HepG2 (cell line): ENCODE measurements around the gene CANT1.

DNA sequence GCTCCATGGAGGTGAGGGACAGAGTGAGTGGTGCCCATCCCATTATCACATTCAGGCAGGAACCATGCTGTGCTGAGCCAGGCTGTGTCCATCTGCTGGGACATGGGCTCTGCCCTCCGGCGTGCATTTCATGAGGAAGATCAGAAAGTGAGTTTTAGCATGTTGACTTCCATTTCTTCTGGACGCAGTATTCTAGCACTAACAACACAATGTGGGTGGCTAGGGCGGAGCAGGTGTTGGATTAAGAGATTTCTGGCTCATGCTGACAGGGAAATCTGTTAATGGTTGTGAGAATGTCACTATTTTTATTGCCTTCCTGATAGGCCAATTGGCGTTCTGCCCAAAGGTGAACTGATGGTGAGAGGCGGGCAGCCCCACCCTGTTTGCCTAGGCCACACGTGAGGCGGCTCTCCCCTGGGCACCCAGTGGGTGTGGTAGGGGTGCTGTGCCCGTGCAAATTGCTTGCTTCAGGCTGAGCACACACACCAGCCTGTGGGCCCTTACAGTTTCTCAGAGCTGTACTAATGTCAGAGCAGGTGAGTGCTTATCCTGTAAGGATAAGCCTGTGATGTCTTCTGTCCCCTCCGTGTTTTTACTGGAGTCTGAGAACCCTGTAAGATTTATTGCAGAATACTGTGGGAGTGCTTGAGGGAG lies 30.8 kb downstream of the PGS1 start:
- RRBS, 2 experiments = no CpG with 5 or more reads among the region's 10 CpGs
CAGE:
- cytosol, long polyA minus RNA = no peak
- cytosol, long polyA plus RNA = no peak
- long polyA plus RNA = no peak
- nucleus, long polyA minus RNA = no peak
- nucleus, long polyA plus RNA = no peak

DNA sequence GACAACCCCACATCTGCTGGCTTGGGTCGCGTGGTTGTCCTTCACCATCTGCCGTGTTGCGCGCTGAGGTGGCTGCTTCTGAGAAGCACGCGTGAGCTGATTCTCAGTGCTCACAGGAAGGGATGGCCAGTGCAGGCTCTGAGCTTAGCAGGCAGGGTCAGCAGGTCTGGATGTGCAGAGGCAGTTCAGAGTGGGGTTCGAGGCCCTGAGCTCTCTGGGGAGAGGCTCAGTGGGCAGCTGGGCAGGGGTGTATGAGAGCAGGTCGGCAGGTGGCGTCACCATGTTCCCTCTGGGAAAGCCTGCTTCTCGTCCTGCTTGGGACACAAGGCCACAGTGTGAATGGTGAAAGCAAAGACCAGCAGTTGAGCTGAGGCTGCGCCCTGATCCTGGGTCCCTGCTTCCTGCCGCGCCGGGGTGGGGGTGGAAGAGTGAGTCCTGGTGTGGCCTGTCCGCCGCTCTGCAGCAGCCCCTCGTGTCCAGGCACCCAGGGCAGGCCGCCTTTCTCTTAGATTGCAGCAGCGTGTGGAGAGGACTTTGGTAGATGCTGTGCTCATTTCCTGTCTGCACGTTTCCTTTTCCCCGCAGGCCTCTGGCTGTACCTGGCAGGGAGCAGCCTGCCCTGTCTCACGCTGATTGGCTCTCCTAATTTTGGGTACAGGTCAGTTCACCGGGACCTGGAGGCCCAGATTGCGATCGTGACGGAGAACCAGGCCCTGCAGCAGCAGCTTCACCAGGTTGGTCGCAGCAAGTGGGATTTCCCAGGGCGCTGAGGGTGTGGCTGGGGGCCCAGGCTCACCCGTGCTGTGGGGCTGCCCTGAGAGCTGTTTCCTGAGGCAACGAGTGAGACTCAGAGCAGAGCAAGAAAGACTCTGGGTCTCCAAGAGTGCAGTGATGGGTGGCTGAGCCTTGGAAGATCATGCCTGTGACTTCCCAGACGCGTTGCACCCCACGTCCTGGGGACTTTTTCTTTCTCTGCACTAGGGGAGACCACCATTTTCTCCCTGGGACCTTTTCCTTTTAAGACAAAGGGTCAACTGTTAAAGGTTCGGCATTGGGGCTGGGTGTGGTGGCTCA lies 36.2 kb downstream of the PGS1 start:
- RRBS, 2 experiments = no CpG with 5 or more reads among the region's 35 CpGs
CAGE:
- cytosol, long polyA minus RNA = no peak
- cytosol, long polyA plus RNA = no peak
- long polyA plus RNA = no peak
- nucleus, long polyA minus RNA = no peak
- nucleus, long polyA plus RNA = no peak

GRCh38 chr17:78563590-78563882 lies 13.7 kb downstream of the DNAH17 start:
- RRBS, 2 experiments = no CpG with 5 or more reads among the region's 7 CpGs
CAGE:
- cytosol, long polyA minus RNA = no peak
- cytosol, long polyA plus RNA = no peak
- long polyA plus RNA = no peak
- nucleus, long polyA minus RNA = no peak
- nucleus, long polyA plus RNA = no peak

GRCh38 chr17:78714458-78715037 lies 67.5 kb downstream of the CYTH1 start:
- RRBS, 2 experiments = no CpG with 5 or more reads among the region's 7 CpGs
CAGE:
- cytosol, long polyA minus RNA = no peak
- cytosol, long polyA plus RNA = no peak
- long polyA plus RNA = no peak
- nucleus, long polyA minus RNA = no peak
- nucleus, long polyA plus RNA = no peak

GRCh38 chr17:78724284-78724959 lies 57.7 kb downstream of the CYTH1 start:
- RRBS, 2 experiments = no CpG with 5 or more reads among the region's 7 CpGs
CAGE:
- cytosol, long polyA minus RNA = no peak
- cytosol, long polyA plus RNA = no peak
- long polyA plus RNA = no peak
- nucleus, long polyA minus RNA = no peak
- nucleus, long polyA plus RNA = no peak

DNA sequence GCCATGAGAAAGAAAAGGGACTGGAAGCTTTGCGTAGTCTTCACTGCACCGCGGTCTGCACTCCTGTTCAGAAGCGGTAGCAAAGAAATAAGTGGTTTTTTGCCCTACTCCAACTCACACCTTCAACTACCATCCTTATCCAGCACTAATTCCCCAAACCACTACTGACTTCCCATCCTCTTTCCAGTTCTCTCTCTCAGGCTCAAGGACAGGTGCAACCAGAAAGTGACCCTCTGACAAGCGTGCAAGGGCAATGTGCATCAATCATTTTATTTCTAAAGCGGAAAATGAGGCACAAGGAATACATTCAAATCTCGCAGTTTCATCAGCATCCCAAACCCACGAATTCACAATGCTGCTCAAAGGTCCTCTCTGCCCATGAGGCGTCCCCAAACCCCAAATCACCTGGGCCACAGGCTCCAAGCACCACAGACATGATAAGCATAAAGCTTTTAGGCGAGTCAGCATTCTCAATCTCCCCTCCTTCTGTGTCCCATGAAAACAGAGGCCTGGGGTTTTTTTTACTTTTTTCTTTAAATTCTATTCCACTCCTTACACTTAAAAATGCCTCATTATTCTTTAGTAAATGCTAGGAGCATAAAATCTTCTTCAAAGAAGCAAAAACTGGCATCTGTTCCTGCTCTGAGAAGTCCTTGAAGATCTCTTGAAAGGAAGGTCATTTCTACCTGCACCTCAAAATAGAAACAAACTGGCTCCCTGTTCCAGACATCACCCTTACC lies 55.1 kb downstream of the CYTH1 start:
- RRBS, 2 experiments = no CpG with 5 or more reads among the region's 10 CpGs
CAGE:
- cytosol, long polyA minus RNA = no peak
- cytosol, long polyA plus RNA = no peak
- long polyA plus RNA = no peak
- nucleus, long polyA minus RNA = no peak
- nucleus, long polyA plus RNA = no peak

DNA sequence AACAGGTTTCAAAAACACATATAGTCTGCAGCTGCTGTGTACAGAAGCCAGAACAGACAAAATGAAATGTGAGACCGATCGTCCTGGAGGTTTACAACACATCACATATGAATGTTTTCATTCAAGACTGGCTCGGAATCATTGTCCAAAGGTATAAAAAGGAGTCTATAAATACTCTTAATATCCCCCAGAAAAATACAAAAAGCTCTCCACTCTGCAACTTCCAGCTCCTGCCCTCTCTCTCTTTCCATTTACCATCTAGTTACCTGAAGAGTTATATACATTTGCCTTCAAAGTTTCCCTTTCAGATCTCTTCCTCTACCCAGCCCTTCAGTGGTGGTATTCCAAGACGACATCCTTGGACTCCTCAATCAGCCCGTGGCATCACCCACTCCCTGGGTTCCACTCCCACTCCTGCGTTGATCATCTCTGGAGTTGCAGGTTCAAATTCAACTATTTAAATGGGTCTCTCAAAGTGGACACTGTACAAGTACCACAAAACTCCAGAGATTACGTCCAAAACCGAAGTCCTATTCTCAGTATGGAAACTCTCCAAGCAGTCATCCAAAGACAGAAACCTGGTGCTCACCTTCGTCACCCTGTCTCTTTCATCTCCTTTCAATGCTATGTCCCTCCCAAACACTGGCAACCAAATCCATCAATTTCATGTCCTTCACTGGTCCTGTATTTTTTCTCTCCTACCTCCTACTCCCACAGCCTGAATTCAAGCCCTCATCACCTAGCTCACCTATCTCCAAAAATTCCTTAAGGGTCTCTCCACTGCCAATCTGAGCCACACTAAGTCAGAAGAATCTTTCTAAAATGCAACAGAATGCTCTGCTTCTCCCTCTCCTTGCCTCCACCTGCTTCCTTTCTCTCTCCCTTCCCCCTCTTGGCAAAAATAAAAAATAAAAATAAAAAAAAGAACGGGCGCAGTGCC lies 13.9 kb downstream of the CYTH1 start:
- RRBS, 2 experiments = no CpG with 5 or more reads among the region's 11 CpGs
CAGE:
- cytosol, long polyA minus RNA = no peak
- cytosol, long polyA plus RNA = no peak
- long polyA plus RNA = no peak
- nucleus, long polyA minus RNA = no peak
- nucleus, long polyA plus RNA = no peak

DNA sequence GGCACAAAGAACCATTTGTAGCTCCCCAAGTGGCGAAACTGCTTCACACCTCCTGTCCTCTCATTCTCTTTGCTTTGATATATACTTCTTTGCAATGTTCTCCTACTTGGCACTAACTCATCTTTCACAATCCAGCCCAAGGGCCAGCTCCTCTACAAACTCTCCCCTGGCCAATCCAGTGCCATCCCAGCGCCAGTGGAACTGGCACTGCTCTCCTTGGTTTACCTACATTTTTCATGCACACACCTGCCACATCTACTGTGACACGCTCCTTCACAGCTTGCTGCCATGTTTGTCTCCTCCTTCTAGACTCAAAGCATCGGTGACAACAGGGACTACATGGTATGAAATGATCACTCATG lies 12.8 kb downstream of the CYTH1 start:
- RRBS, 2 experiments = no CpG with 5 or more reads among the region's 4 CpGs
CAGE:
- cytosol, long polyA minus RNA = no peak
- cytosol, long polyA plus RNA = no peak
- long polyA plus RNA = no peak
- nucleus, long polyA minus RNA = no peak
- nucleus, long polyA plus RNA = no peak

DNA sequence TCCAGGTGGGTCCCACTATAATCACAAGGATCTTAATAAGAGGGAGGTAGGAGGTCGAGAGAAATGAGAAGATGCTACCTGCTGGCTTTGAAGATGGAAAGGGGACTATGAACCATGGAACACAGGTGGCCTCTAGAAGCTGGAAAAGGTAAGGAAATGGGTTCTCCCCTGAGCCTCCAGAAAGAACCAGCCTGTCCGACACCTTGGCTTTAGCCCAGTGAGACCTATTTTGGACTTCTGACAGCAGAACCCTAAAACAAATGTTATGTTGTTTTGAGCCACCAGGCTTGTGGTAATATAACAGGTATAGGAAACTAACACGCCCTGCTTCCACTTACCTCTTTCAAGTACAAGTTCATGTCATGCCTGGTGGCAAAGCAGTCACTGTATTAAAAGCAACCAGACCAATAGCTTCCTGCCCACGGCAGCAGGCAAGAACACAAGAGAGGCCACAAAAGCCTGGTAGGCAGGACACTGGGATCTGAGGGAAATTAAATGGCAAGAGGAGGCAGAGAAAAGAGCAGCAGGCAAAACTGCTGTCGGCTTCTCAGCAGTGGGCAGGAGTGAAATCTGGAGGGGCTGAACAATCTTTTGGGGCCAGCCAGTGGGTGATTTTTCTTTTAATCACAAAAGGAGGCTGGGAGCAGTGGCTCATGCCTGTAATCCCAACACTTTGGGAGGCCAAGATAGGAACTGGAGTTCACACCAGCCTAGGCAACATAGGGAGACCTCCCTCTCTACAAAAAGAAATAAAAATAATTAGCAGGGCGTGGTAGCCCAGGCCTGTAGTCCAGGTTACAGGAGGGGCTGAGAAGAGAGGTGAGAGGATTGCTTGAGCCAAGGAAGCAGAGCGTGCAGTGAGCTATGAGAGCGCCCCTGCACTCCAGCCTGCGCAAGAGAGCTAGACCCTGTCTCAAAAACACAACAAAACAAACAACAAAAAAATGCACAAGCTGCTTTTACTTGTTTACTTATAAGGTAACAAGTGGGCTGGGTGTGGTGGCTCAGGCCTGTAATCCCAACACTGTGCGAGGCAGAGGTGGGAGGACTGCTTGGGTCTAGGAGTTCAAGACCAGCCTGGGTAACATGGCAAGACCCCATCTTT lies 2.1 kb downstream of the CYTH1 start:
- RRBS, 2 experiments = no CpG with 5 or more reads among the region's 10 CpGs
CAGE:
- cytosol, long polyA minus RNA = no peak
- cytosol, long polyA plus RNA = no peak
- long polyA plus RNA = no peak
- nucleus, long polyA minus RNA = no peak
- nucleus, long polyA plus RNA = no peak

DNA sequence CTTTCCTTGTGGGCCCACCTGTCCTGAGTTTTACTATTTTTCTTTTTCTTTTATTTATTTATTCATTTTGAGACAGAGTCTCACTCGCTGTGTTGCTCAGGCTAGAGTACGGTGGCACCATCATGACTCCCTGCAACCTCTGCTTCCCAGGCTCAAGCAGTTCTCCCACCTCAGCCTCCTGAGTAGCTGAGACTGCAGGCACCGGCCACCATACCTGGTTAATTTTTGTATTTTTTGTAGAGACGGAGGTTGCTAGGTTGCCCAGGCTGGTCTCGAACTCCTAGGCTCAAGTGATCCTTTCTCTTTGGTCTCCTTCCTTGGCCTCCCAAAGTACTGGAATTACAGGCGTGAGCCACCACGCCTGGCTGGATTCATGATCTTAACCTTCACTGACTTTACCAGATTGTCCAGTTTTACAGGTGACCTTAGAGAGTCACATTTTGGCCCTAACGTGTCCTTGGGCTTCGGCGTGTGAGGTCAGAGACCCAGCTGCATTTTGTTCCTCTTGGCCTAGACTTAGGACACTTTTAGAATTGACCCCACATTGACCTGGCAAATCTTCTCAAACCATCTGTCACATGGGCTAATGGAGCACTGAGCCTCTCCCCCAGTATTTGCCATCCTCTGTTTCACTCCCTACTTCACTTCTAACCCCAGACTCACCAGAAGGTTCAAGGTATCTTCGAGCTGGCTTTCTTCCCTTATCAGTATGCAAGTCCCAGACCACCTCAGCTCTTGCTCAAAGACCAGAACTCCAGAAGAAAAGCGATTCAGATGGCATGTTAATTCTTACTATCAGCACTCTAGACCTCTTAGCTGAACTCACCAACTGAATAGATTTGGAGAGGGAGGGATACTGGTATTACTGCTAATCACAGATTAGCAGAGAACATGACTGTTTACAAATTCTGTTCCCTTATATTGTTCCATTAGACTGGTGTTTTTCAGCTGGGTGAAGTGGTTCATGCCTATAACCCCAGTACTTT lies 1.6 kb upstream of the CYTH1 start:
- RRBS, 2 experiments = no CpG with 5 or more reads among the region's 12 CpGs
CAGE:
- cytosol, long polyA minus RNA = no peak
- cytosol, long polyA plus RNA = no peak
- long polyA plus RNA = no peak
- nucleus, long polyA minus RNA = no peak
- nucleus, long polyA plus RNA = no peak

GRCh38 chr17:78798337-78799201 lies 16.5 kb upstream of the CYTH1 start:
- RRBS, 2 experiments = 98 to over 99% methylated on average over 7 of the region's 35 CpGs
CAGE:
- cytosol, long polyA minus RNA = start-site peak on the minus strand at chr17:78798911-78798985, 19 reads
- cytosol, long polyA plus RNA = no peak
- long polyA plus RNA = no peak
- nucleus, long polyA minus RNA = no peak
- nucleus, long polyA plus RNA = no peak

DNA sequence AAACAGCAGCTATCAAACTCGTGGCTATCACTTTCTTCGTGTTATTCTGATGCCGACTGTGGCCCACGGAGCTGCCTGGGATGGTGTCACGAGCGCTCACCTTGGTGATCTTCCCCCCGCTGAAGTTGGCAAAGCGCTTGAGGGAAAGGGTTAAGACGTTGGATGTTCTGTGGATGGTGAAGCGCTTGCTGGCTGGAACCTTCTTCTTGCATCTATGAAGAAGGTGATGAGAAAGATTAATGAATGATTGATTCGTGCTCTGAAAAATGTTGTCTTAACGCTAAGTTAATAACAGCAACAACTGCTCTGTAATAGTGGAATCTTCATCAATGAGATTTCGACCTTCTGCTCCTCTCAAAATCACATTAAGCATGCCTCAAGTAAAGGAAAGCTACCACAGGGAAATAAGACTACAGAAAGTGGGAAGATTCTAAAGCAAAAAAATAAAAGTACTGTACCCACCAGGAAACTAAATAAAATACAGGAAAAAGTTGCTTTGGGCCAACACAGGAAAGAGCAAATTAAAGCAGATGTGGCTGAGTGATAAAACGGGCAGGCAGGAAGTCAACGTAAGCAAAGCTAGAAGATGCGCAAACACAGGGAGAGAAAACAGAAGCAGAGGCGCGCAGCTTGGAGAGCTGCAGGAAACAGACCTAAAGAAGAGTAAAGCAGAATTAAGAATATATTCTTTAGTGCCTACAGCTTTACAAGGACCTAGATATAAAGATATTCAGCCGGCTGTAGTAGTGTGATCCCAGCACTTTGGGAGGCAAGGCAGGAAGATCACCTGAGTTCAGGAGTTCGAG lies 21.8 kb downstream of the USP36 start:
- RRBS, 2 experiments = no CpG with 5 or more reads among the region's 20 CpGs
CAGE:
- cytosol, long polyA minus RNA = start-site peak on the minus strand centred at position 110 of the sequence, 20 bp wide, 15 reads
- cytosol, long polyA plus RNA = no peak
- long polyA plus RNA = no peak
- nucleus, long polyA minus RNA = no peak
- nucleus, long polyA plus RNA = no peak

- RRBS, 2 experiments = no CpG with 5 or more reads among the region's 7 CpGs
CAGE:
- cytosol, long polyA minus RNA = no peak
- cytosol, long polyA plus RNA = no peak
- long polyA plus RNA = no peak
- nucleus, long polyA minus RNA = no peak
- nucleus, long polyA plus RNA = no peak
Observed at GRCh38 chr17:78825394-78825777, 15.2 kb downstream of the USP36 start.

GRCh38 chr17:78825866-78826495 lies 14.6 kb downstream of the USP36 start:
- RRBS, 2 experiments = no CpG with 5 or more reads among the region's 8 CpGs
CAGE:
- cytosol, long polyA minus RNA = no peak
- cytosol, long polyA plus RNA = no peak
- long polyA plus RNA = no peak
- nucleus, long polyA minus RNA = no peak
- nucleus, long polyA plus RNA = no peak

GRCh38 chr17:78839673-78840712 lies 621 bp downstream of the USP36 start:
- RRBS, 2 experiments = 1 to 2% methylated on average over 27 of the region's 103 CpGs
CAGE:
- cytosol, long polyA minus RNA = no peak
- cytosol, long polyA plus RNA = no peak
- long polyA plus RNA = no peak
- nucleus, long polyA minus RNA = no peak
- nucleus, long polyA plus RNA = no peak

DNA sequence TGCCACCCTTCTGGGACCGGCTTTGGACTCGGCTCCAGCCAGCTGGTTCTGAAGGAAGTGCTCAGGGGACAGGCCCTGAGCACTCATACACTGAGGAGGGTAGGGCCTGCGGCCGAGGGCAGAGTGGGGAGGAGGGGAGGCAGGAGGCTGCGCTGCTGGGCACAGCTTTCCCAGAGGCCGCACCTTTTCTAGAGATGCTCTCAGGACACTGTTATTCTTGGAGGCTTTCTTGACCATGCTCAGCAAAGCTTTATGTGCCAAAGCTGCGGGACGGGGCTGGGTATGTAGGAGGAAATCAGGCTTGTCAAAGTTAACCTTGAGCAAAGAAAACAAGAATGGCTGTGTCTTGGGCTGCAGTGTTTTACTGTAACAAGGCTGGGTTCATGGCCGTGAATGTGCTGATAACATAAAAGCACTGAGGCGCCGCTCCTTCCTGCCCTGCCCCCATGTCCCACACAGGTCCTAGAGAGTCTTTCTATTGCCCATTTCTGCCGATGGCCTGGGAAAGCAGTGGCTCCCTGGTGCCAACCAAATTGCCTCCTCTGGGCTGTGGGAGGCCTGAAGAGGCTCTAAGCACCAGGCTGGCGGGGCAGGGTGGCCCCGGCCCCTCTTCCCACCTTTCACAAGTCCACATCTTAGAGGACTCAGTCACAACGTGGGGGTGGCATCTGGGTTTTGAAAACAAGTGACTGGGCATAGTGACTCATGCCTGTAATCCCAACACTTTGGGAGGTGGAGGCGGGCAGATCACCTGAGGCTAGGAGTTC lies 22.3 kb upstream of the TIMP2 start:
- RRBS, 2 experiments = no CpG with 5 or more reads among the region's 16 CpGs
CAGE:
- cytosol, long polyA minus RNA = no peak
- cytosol, long polyA plus RNA = no peak
- long polyA plus RNA = no peak
- nucleus, long polyA minus RNA = no peak
- nucleus, long polyA plus RNA = no peak

GRCh38 chr17:79009237-79010159 lies at the start of gene CANT1:
Gene CANT1, minus strand, starts transcription at chr17:79009764.
- RRBS, 2 experiments = 1 to 2% methylated on average over 26 of the region's 72 CpGs
CAGE:
- cytosol, long polyA minus RNA = start-site peak on the minus strand at chr17:79009746-79009767, 175 reads
- cytosol, long polyA plus RNA = no peak
- long polyA plus RNA = start-site peak on the minus strand at chr17:79009746-79009774, 316 and 394 reads in 2 replicates
- nucleus, long polyA minus RNA = no peak
- nucleus, long polyA plus RNA = no peak

GRCh38 chr17:79026277-79027256 lies 2.6 kb downstream of the C1QTNF1 start:
- RRBS, 2 experiments = no CpG with 5 or more reads among the region's 17 CpGs
CAGE:
- cytosol, long polyA minus RNA = no peak
- cytosol, long polyA plus RNA = no peak
- long polyA plus RNA = no peak
- nucleus, long polyA minus RNA = no peak
- nucleus, long polyA plus RNA = no peak

GRCh38 chr17:79092213-79092553 lies 17.6 kb downstream of the ENGASE start:
- RRBS, 2 experiments = no CpG with 5 or more reads among the region's 9 CpGs
CAGE:
- cytosol, long polyA minus RNA = no peak
- cytosol, long polyA plus RNA = no peak
- long polyA plus RNA = no peak
- nucleus, long polyA minus RNA = no peak
- nucleus, long polyA plus RNA = no peak

- RRBS, 2 experiments = no CpG with 5 or more reads among the region's 20 CpGs
CAGE:
- cytosol, long polyA minus RNA = no peak
- cytosol, long polyA plus RNA = no peak
- long polyA plus RNA = no peak
- nucleus, long polyA minus RNA = no peak
- nucleus, long polyA plus RNA = no peak
Observed at GRCh38 chr17:79106513-79106872, 31.9 kb downstream of the ENGASE start.